Thyroid gland (tissue), 7 donors: ENCODE results near the genes NKAIN2 and ECHDC1.

DNA sequence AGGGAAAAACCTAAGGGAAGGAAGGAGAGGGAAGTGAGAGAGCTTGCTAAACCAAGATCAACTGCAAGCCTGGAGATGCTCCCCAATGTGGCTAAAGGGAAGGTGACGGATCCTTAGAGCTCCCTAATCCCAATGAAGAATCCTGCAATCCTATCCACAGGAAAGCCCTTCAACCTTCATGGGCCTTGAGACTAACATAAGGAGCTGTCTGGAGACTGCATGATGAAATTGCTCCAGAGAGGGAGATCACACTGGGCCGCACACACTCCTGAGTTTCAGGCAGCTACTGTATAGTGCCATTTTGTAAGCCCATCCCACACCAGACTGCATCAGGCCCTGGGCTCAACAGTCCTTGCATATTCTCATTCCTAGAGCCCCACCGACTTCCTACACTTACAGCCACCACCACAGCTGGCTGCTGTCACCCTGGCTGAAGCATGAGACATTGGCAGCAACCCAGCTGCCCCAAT, 877.2 kb upstream of the MAN1A1 start:
- PRO-cap, 2 experiments, result no peak in any of the 2 experiments
- RAMPAGE, long total RNA, 5 experiments, result no peak in any of the 5 experiments

GRCh38 chr6:121436926-121437308, 1.5 kb downstream of the GJA1 start:
- PRO-cap, 2 experiments, result peak in 2 of 2 experiments; most common plus-strand start chr6:121437117 (in 1); most common minus-strand start chr6:121437203 (in 2)
- RAMPAGE, long total RNA, 5 experiments, result start-site peak on the minus strand in 1 of 5 experiments, at chr6:121437143-121437265 at its widest, 9 reads per replicate

- PRO-cap, 2 experiments, result peak in 2 of 2 experiments; most common plus-strand start chr6:121438648 (in 2); most common minus-strand start chr6:121438253 (in 2)
- RAMPAGE, long total RNA, 5 experiments, result no peak in any of the 5 experiments
These were observed 2.6 kb downstream of the GJA1 start for GRCh38 chr6:121437685-121438869.

GRCh38 chr6:121442273-121442943, 7.0 kb downstream of the GJA1 start:
- PRO-cap, 2 experiments, result peak in 2 of 2 experiments; most common plus-strand start chr6:121442731 (in 2); most common minus-strand start chr6:121442567 (in 1)
- RAMPAGE, long total RNA, 5 experiments, result no peak in any of the 5 experiments

- PRO-cap, 2 experiments, result no peak in any of the 2 experiments
- RAMPAGE, long total RNA, 5 experiments, result no peak in any of the 5 experiments
These were observed 342.0 kb downstream of the GJA1 start for GRCh38 chr6:121777506-121777705.

- PRO-cap, 2 experiments, result no peak in any of the 2 experiments
- RAMPAGE, long total RNA, 5 experiments, result no peak in any of the 5 experiments
These were observed 41.8 kb upstream of the PKIB start for GRCh38 chr6:122568429-122568769.

GRCh38 chr6:122751332-122751980, 28.1 kb upstream of the FABP7 start:
- PRO-cap, 2 experiments, result no peak in any of the 2 experiments
- RAMPAGE, long total RNA, 5 experiments, result no peak in any of the 5 experiments

DNA sequence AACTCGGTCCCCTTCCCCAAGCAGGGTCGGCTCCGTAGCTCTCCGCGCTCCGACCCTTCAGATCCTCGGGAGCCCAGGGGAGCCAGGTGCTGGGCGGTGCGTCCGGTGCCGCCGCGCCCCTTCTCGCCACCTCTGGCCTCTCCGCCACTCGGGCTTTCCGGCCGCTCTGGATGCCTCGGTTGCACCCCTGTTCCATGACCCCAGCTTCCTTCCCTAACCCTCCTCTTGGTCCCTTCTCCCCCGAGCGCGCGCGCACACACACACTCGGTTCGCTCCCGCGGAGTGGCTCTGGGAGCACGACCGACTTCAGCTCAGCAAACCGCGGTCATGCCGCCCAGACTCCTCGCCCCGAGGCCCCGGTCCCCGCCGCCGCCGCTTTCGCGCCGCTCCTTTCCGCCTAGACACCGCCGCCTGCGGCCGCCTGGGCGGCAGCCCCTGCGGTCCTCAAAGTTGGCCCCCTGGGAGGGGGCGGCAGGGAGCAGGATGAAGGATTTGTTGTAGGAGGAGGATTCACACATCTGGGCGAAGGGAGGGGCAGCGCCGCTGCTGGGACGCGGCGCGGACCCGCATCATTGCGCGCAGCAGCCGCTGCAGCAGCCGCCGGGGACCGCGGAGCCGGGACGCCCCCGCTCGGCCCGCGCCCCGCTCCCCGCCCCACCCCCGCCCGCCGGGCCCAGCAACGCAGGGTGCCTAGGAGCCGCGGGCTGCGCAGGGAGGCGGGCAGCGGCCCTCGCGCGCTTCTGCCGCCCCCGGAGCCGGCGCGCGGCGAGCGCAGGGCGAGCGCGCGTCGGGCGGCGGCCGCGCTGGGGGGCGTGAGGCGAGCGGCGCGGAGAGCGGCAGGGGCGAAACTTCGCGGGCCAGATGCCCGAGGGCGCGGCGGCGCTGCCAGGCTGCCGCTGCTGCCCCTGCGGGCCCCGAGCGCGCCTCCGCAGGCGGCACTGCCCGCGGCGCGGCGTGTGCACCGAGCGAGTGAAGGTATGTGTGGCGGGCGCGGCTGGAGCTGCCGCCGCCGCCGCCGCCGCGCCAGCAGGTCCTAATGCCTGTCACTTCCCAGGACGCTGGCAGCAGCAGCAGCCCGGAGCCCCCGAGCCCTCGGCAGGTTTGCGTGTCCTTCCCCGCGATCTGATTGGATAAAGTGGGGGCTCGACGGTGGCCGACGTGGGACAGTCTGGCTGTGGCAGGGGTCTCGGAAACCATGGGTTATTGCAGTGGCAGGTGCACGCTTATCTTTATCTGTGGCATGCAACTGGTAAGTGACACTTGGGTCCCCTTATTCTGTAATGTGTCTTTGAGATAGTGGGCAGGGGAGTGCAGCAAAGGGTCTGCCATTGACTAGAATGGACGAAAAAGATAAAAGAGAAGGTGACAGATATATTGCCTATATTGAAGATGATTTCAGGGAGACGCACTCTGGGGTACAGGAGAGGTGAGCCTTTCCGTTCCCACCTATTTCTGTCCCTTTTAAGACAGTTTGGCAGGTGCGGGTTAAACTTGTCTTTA, at the start of gene NKAIN2:
Gene NKAIN2, plus strand, starts transcription at position 860 of the 1,500 bp plus-strand sequence.
- PRO-cap, 2 experiments, result peak in 1 of 2 experiments; most common minus-strand start position 971 of the sequence (in 1)
- RAMPAGE, long total RNA, 5 experiments, result no peak in any of the 5 experiments

- PRO-cap, 2 experiments, result no peak in any of the 2 experiments
- RAMPAGE, long total RNA, 5 experiments, result no peak in any of the 5 experiments
These were observed 420.0 kb downstream of the NKAIN2 start for GRCh38 chr6:124223594-124224231.

DNA sequence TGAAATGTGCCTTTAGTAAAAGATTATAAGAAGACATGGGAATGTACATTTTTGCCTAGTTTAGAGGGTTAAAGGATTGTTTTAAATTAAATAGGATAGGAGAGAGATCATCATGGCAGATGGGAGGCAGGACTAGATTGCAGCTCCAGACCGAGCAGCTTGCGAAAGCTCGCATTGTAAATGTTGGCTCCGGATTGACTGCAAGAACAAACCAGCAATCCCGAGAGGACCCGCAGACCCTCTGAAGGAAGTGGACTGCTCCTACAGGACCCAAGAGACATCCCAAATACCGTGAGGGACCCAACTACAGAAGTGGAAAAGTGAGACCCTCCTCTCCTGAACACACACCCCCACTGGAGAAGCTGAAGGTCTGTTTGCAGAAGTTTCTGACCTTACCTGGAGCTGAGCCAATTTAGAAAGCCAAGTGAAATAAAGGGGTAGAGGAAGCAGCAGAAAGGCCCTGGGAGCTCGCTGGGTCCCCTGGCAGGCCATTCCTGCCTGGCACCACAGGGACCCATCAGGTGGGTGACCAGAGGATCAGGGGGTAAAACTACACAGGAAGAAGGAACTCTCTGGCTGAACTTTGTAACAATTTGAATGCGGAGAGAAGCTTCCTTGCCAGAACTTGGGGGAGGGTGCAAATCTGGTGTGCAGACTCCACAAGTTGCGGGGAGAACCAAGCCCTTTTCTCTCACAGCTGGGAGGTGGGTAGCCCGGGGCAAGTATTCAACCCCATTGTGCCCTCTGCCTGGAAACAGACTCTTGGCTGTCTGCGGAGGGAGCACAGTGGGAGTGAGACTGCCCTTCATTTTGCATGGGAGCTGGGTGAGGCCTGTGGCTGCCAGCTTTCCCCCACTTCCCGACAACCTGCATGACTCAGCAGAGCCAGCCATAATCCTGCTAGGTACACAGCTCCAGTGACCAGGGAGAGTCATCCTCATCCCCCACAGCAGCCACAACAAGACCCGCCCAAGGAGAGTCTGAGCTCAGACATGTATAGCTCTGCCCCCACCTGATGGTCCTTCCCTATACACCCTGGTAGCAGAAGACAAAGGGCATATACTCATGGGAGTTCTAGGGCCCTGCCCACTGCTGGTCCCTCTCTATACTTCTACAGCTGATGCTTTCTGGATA, 29.7 kb upstream of the TPD52L1 start:
- PRO-cap, 2 experiments, result no peak in any of the 2 experiments
- RAMPAGE, long total RNA, 5 experiments, result no peak in any of the 5 experiments

DNA sequence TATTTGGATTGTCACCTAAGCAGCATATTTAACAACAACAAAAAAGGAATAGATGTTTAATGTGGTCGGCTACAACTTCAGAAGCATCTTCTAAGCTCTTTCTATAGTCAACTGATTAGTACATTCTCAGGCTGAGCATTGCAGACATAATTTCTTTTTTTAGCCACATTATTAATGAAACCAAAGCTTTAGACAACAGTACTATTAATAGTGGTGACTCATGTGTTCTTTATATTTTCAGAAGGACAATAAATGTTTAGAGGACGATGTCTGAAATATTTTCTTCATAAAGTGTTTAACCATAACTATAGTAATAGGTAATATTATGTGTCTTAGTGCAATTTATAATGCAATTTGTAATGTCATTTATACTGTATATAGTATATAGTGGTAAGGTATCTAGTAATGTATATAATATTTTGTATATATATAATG, 52.4 kb downstream of the TPD52L1 start:
- PRO-cap, 2 experiments, result no peak in any of the 2 experiments
- RAMPAGE, long total RNA, 5 experiments, result no peak in any of the 5 experiments

DNA sequence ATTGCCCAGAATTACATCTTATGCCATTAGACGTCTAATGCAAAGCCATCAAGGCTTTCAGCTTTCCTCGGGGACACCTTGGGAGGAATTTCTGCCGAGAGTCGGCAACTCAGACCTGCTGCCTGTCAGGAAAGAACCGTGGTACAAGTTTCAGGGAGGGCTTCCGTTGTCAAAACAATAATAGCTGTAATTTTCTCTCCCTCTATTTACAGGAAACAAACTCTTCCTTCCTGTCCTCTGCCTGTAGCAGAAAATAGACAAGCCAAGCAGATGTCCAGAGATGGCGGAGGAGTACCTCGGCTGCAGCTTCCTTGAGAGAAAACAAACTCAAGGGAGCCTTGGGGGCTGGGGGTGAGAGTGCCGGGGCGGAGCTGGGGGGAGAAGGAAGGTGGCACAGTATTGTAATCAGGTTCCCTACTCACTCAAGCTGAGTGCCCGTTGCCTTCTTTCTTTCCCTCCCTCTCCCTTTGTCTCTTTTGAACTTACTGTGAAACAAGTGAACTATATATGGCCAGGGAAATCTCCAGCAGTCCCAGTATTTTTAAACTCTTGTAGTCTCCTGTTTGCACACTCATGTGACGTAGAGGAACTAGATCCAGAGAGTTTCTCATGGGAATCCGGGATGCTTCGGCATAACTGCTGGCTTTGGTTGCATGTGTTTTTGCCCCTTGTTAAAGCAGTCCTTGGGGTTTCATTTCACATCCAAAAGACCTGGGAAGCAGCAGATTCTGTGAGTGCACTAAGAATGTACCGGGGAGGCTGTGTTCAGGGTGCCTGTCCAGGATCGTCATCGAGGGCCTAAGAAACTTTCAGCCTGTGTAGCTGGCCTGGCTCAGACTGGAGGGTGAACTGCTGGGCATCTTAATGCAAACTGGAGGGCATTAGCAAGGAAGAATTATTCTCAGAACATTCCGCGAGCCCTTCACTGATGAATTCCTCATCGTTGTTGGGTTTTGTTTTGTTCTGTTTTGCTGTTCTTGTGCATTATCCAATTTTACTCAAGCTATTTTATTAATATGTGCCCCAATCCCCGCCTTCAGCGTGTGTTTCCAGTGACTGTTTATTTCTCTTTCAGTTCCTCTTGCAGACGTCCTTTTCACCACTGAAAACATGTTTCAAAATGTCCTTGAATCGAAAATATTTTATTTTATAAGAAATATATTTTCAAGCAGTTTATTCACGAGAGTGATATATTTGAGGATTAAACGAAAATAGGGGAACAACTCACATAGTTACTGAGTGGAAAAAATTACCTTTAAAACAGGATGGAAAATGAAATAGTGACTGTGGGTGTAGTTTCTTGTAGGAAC, 44.7 kb upstream of the HDDC2 start:
- PRO-cap, 2 experiments, result peak in 1 of 2 experiments; most common plus-strand start position 699 of the sequence (in 1); most common minus-strand start position 478 of the sequence (in 1)
- RAMPAGE, long total RNA, 5 experiments, result no peak in any of the 5 experiments

- PRO-cap, 2 experiments, result peak in 2 of 2 experiments; most common plus-strand start chr6:125598651 (in 2); most common minus-strand start chr6:125598510 (in 2)
- RAMPAGE, long total RNA, 5 experiments, result no peak in any of the 5 experiments
These were observed 151.1 kb upstream of the HEY2 start for GRCh38 chr6:125598383-125598731.

- PRO-cap, 2 experiments, result no peak in any of the 2 experiments
- RAMPAGE, long total RNA, 5 experiments, result no peak in any of the 5 experiments
These were observed 44.4 kb upstream of the HEY2 start for GRCh38 chr6:125705047-125705340.

DNA sequence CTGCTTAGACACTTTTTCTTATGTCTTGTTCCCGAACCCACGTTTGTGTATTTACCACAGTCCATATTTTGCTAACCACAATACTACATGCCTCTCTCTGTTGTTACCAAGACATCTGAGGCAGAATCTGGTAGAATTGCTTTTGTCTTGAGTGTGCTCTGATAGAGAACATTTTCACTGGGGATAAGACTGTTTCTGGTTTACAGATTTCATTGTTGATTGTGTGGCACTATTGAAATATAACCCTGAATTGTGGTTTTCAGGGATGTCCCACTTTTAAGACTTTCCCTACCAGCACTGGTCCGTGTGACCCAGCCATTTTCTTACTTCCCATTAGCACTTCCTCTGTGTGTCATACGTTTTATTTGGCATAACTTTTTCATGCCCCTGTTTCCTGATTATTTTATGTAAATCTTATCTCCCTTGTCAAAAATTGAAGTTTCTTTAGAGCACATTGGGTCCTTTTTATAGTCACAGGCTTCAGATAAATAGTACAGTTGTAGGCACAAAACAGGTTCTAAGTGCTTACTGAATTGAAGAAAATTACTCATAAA, 12.2 kb downstream of the NCOA7 start:
- PRO-cap, 2 experiments, result no peak in any of the 2 experiments
- RAMPAGE, long total RNA, 5 experiments, result no peak in any of the 5 experiments

- PRO-cap, 2 experiments, result no peak in any of the 2 experiments
- RAMPAGE, long total RNA, 5 experiments, result no peak in any of the 5 experiments
These were observed 31.9 kb downstream of the RSPO3 start for GRCh38 chr6:127150401-127150815.

DNA sequence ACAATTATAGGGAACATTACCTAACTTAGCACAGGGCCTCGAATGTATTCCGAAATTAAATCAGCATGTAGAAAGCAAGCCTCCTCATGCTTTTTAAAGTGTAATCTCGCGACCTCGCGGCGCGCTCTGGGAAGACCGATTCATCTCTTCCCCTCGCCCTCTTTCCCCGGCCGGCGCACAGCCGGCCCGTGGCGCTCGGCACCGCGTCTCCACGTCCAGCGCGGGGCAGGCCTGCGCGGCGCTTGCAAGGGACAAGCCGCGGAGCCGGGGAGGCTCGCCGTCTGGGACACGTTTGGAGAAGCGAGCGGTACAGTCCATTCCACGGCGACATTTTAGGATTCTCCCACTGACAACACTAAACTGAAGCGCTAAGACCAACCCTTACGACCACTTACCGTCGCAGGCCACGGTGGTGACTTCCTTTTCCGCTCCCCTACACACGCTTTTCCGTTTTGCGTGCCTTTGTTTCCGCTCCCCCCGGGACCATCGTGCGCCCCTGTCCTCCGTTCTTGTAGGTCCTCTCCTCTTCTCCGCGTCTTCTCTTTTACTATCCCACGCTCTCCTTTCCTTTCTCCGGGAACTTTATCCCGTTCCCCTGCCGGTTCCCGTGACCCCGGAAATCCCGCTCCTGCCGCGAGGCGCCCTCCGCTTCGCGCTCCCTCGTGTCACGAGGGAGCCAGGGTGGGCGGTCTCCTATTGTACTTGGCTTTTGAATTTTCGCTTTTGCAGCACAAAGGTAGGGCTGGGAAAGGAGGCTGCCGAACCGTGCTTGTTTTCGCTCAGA, at the start of gene ECHDC1:
Gene ECHDC1, minus strand, starts transcription at position 669 of the 784 bp plus-strand sequence.
- PRO-cap, 2 experiments, result peak in 2 of 2 experiments; most common plus-strand start position 247 of the sequence (in 2); most common minus-strand start position 210 of the sequence (in 2)
- RAMPAGE, long total RNA, 5 experiments, result start-site peak on the plus strand in 1 of 5 experiments, centred at positions 630 to 679 of the sequence, 7 reads per replicate; start-site peak on the minus strand in 5 of 5 experiments, centred at positions 229 to 678 of the sequence, 8 to 544 reads per replicate

- PRO-cap, 2 experiments, result no peak in any of the 2 experiments
- RAMPAGE, long total RNA, 5 experiments, result no peak in any of the 5 experiments
These were observed 31.2 kb upstream of the C6orf58 start for GRCh38 chr6:127545872-127546121.

DNA sequence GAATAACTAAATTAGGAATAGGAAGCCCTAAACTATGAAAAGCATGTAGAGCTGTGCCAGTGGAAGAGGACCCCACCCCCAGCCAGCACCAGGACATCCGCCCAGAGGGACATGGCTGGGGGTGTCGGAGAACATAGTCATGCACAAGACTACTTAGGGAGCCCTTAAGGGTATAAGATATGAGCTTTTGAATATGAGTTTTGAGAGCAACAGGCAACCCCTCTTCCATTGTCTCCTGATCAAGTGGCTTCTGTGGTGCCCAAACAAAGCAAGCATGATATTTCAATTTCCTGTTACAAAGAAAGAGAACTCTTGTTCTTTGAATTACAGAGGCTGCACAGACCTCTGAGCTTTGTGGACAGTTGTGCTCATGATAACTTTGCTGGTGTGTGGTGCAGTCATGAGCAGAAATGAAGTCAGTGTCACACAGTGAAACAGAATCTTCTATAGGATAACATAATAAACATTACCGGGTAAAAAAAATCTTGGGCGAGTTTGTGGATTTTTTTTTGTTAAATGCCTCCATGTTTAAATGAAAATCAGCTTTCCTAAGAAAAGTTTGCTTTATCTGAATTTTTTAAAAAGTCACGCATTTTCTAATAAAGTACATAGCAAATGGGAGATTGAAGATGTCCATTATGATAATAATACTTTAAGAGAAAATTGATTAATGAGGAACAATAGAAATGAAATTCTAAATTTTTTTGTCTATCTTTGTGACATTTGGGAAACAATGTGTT, 66.9 kb upstream of the THEMIS start:
- PRO-cap, 2 experiments, result no peak in any of the 2 experiments
- RAMPAGE, long total RNA, 5 experiments, result no peak in any of the 5 experiments

DNA sequence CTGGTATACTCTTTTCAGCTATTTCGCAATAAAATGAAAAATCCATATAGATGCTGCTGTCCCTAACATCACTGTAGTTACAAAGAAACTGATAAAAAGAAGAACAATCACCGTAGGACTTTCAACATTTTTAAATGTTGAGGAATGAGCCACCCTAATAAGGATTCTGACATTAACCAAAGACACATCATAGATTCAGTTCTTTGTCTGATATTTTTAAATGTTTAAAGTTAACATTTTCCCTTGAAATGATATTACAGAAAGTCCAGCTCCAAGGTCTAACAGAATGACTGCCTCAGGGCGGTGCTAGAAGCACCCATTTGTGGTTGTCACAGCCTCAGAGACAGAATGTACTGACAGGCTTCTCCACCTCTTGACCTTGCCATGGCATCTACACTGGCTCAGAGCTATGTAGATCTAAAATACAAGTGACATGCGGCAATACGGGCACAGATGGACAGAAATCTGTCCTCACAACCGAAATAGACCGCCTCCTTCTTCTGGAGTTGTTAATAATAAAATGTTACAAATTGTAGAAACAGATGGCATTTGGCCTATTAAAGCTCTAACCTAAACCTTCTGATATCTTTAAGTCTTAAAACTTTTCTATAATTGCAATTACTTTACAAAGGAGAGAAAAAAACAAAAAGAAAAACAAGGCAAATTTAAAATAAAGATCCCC, 167.2 kb upstream of the THEMIS start:
- PRO-cap, 2 experiments, result no peak in any of the 2 experiments
- RAMPAGE, long total RNA, 5 experiments, result no peak in any of the 5 experiments